Measurements from ENCODE around the gene KCNAB1.

DNA sequence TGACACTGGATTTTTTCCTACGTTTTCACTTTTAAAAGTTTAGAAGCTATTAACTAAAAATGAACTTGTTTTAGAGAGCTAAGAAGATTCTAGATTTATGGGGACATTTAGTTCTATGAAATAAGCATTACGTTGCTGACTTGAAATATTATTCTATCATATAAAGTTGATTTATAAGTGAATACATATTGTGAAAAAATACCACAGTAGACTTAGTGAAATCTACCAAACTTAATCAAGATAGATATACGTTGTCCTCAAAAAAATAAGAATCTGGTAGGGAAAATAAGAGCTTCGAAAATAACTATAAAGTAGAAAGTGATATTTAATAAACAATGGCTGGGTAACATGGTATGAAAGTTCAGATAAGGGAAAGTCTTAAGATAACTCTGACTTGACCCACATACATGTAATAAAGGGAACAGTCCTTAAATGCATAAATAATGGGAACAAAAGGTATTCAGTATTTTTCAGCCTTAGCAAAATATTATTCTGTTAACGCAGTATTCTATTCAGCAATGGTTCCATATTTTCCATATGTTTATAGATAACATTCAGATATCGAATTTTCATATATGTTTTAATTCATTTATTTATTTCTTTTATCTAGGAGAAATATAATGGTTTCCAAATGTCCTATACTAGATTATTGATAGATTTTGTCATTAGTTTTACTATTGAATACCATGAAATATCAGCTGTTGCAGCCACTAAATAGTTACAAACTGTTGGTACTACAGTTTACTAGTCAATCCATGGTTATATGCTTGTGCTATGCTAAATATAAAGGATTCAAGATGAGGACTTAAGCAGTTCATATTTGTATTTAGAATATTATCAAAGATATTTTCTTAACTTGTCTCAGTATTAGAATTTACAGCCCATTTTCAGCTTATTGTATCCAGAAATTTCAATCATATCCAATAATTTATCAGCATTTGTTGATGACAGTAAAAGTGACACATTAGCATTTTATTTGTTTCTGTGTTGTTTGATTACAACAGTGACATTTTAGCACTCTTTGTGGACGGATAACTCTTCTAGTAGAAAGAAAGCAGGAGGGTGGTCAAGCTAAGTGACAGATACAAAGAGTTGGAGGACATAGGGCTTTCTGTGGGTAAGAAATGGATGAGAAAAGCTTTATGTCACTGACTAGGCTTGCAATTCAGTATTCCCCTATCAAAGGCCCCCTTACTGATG is 5.8 kb downstream of the MBNL1 start:
- PRO-cap = no peak

GRCh38 chr3:152276485-152276948 is 7.8 kb downstream of the MBNL1 start:
- PRO-cap = no peak

- PRO-cap = no peak
Measured at GRCh38 chr3:152278376-152279518, 10.0 kb downstream of the MBNL1 start.

GRCh38 chr3:152301770-152302329 is 33.1 kb downstream of the MBNL1 start:
- PRO-cap = no peak

- PRO-cap = no peak
Measured at GRCh38 chr3:152302370-152303060, 33.8 kb downstream of the MBNL1 start.

GRCh38 chr3:152304169-152304787 is 35.5 kb downstream of the MBNL1 start:
- PRO-cap = no peak

- PRO-cap = no peak
Measured at GRCh38 chr3:152352799-152353482, 84.2 kb downstream of the MBNL1 start.

GRCh38 chr3:152381752-152382280 is 113.1 kb downstream of the MBNL1 start:
- PRO-cap = no peak

DNA sequence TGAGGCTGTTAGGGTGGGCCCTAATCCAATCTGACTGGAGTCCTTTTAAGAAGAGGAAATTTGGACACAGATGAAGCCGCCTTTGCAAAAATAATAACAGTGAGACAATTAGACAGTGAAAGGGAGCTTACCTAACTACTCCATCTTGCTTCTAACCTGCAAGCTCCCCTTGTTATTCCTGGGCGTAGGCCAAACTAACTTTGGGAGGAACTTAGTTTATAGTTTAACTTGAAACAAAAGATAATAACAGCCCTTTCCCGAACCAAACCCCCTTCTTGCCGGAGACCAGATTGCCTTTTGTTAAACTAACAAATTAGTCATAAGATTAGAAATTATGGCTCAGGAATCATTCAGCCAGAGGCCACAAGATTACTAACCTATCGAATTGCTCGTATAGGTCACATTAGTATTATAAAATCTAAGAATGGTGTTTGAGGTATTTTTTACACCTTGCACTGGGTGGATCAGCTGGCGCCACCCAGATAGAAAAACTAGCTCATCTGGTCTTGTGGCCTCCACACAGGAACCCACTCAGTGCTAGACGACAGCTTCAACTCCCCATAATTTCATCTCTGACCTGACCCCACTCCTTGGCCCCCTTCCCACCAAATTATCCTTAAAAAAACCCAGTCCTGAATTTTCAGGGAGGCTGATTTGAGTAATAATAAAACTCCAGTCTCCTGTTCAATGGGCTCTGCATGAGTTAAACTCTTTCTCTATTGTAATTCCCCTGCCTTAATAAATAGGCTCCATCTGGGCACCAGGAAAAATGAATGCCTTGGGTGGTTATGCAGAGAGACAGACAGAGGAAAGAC is 65.2 kb upstream of the RAP2B start:
- PRO-cap = no peak

GRCh38 chr3:153293196-153293672 is 131.2 kb downstream of the RAP2B start:
- PRO-cap = no peak

DNA sequence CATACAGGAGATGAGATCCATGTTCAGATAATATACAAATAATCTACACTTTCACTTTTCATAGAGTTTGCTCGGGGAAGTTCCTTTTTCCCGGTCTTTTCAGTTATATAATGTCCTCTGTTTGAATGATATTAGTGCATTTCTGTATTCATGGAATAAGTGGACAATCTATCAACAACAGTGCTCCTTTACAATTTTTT is 149.8 kb downstream of the RAP2B start:
- PRO-cap = no peak

- PRO-cap = no peak
Measured at GRCh38 chr3:153640531-153641387, 478.7 kb downstream of the RAP2B start.

DNA sequence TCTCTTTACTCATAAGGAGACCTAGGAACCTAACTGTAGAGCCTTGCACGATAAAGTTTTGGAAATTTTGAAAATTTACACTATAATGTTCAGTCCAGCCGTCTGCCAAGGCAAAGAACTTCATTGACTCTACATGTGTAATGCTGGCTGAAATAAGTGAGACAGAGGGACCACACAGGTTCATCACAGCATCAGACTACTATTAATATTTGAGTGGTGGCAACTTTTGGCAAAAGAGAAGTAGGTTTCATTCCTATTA is 15.8 kb upstream of the DHX36 start:
- PRO-cap = no peak

GRCh38 chr3:155240579-155241097 is 52.8 kb downstream of the STRIT1 start:
- PRO-cap = no peak

GRCh38 chr3:155418438-155418707 is 124.9 kb upstream of the STRIT1 start:
- PRO-cap = no peak

DNA sequence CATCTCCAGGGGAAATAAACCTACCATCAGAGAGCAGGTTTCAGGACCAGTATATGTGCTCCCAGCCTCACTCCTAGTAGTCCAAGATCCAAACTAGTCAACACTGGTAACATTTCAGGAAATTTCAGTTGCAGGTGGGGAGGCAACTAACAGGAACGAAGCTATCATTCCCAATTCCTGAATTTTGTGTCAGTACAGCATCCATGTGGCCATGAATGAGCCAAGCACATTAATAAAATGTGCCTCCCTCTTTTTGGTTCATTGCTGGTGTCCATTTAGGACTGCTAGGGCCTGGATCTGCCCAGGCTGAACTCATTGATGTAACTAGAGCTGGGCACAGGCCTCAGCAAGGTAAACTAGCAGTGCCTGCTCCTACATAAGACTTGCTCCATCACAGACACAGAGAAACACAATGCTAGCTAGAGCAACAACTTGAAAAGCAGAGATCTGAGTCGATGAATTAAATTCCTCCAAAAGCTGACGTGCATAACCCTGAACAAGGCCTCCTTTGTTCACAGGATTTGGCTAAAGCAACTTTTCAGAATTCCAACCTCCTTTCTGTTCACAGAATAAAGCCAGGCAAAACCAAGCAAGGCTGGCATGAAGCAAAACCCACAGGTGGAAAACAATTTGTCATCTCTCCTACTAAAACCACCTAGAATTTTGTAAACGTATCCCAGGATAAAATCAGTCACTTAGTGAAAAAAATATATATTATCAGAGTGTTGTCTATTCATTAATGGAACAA is 40.2 kb downstream of the PLCH1 start:
- PRO-cap = no peak

DNA sequence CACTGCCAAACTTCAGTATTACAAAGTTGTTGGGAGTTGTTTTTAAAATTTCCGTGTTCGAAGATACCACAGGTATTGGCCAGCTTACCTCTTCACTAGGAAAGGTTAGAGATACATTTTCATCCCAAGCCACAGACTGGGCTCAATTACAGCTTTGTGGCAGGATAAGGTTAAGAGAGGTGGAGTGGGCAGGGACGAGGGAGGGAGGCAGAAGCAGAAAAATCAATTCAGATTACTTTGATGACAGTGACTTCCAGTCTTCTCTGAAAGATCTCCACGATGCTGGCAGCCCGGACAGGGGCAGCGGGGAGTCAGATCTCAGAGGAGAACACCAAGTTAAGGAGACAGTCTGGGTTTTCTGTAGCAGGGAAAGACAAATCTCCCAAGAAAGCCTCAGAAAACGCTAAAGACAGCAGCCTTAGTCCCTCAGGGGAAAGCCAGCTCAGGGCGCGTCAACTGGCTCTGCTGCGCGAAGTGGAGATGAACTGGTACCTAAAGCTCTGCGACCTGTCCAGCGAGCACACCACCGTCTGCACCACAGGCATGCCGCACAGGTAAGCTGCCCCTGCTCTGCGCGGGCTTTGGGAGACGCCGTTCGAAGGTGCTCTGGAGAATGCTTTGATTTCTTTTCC is at the start of gene KCNAB1:
KCNAB1 (plus strand) TSS at position 246 of the 632 bp plus-strand sequence.
- PRO-cap = no peak

DNA sequence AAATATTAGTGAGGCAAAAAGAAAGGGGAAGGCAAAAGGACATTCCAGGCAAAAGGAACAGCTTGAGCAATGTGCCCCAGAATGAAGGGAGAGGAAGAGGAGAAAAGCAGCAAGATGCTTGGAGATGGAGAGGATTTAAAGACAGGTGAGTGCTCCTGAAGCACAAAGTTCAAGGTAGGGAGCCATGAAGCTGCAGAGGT is 26.4 kb downstream of the SSR3 start:
- PRO-cap = no peak

DNA sequence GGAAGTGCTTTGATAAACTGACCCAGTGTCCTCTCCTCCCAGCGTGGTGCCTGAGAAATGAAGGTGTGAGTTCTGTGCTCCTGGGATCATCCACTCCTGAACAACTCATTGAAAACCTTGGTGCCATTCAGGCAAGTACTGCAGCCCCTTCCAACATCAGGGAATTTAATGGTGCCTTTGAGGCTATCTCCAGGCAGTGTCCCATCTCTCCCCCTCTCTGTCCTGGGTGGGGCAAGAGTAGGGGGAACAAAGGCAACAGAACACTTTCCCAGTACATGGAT is 23.6 kb downstream of the SSR3 start:
- PRO-cap = no peak

- PRO-cap = no peak
Measured at GRCh38 chr3:156542134-156543494, 12.3 kb downstream of the SSR3 start.

Data from NALM6 (cell line).